Bronchus fibroblast of lung (primary cell): ENCODE results near the genes NACA2, METTL2A and STRADA.

- RAMPAGE, long total RNA, result no peak
Measured at GRCh38 chr17:61463180-61463644, 11.0 kb downstream of the TBX4 start.

GRCh38 chr17:61591059-61591589 is at the start of gene NACA2:
NACA2 (minus strand) TSS chr17:61591219.
- RAMPAGE, long total RNA, result no peak

DNA sequence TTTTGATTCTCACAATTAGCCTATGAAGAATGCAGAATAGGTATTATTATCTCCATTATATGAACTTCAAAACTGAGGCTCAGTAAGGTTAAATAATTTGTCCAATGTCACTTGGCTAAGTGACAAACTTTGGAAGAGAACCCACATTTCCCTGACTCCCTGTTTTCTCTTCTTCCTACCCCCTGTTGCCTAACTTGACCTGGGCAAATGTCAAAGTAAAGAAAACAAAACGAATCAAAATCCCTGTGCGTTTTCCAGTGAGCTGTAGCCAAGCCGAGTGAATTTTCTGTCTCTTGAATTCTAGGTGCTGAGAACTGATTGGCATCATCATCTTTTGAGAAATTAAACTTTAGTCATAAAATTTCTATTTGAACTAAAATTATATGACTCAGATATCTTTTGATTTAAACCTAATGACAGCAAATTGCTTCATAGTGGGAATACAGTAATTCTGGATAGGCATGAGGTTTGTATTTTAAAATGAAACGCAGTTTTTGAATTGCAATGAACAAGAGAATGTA is 4.5 kb upstream of the NACA2 start:
- RAMPAGE, long total RNA, result no peak

GRCh38 chr17:62029754-62030231 is 35.3 kb downstream of the MED13 start:
- RAMPAGE, long total RNA, result no peak

DNA sequence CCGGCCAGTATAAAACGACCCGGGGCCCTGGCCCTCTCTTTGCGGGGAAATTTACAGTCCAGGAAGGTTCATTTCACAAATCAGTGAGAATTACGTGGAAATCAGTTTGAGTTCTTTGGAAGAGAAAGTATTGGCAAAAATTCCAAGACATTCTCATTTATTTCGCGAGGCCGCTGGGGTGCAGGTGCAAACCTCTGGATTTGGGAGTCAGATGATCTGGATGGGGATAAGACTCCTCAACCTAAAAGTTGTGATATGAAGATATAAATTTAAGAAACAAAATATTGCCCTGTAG is 1.0 kb upstream of the MED13 start:
- RAMPAGE, long total RNA, result no peak

DNA sequence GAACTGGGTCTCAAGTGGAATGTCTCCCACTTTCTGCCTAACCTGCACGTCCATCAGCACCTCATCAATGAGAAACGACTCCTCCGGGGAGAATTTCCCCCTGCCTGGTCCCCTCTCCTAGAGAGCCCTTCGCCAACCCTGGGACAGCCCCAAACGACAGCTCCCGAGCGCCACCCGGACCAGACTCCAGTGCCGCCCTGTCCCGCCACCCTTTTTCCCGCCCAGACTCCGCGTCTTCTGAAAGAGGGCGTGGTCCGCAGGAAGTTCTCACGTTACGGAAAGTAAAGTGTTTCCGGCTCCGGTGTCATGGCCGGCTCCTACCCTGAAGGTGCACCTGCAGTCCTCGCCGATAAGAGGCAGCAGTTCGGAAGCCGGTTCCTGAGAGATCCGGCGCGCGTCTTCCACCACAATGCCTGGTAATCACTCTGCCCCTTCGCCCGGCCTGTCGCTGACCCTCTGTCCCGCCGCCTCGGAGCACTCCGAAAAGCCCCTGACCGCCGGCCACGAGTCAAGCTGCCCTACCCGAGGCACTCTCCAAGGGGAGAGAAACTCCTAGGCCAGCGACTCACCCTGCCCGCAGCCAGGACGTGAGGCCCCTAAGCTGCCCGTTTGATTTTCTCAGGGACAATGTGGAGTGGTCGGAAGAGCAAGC is at the start of gene METTL2A:
TSS of gene METTL2A (plus strand) at position 301 of the 652 bp plus-strand sequence.
- RAMPAGE, long total RNA, result start-site peak on the plus strand centred at position 296 of the sequence, 11 bp wide, 218 and 142 reads in 2 replicates

GRCh38 chr17:62564684-62565185 is 62.7 kb upstream of the MRC2 start:
- RAMPAGE, long total RNA, result no peak

DNA sequence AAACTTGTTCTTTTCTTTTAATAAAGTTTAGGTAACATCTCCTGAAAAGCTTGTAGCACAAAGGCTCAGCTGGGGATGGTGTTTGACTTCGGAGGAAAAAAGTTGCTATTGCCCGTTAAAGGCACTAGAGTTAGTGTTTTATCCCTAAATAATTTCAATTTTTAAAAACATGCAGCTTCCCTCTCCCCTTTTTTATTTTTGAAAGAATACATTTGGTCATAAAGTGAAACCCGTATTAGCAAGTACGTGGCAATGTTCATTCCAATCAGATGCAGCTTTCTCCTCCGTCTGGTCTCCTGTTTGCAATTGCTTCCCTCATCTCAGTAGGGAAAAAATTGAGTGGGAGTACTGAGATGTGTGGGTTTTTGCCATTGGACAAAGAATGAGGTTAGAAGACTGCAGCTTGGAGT is 14.5 kb upstream of the MRC2 start:
- RAMPAGE, long total RNA, result no peak

- RAMPAGE, long total RNA, result no peak
Measured at GRCh38 chr17:62644342-62645072, 17.0 kb downstream of the MRC2 start.

GRCh38 chr17:62705563-62706449 is 78.3 kb downstream of the MRC2 start:
- RAMPAGE, long total RNA, result no peak

GRCh38 chr17:62892607-62893426 is 73.2 kb upstream of the TANC2 start:
- RAMPAGE, long total RNA, result no peak

GRCh38 chr17:62965586-62966173 is 355 bp upstream of the TANC2 start:
- RAMPAGE, long total RNA, result no peak

DNA sequence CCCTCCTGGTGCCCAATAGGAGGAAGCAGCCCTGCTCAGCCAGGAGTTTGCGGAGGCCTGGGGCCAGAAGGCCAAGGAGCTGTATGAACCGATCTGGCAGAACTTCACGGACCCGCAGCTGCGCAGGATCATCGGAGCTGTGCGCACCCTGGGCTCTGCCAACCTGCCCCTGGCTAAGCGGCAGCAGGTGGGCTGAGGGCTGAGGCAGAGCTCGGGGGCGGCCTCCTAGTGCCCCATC is 970 bp downstream of the ACE start:
- RAMPAGE, long total RNA, result no peak

GRCh38 chr17:63503174-63503633 is 20.0 kb upstream of the KCNH6 start:
- RAMPAGE, long total RNA, result no peak

- RAMPAGE, long total RNA, result no peak
Measured at GRCh38 chr17:63684751-63685528, 15.0 kb downstream of the LIMD2 start.

GRCh38 chr17:63699112-63699601 is 768 bp downstream of the LIMD2 start:
- RAMPAGE, long total RNA, result no peak

DNA sequence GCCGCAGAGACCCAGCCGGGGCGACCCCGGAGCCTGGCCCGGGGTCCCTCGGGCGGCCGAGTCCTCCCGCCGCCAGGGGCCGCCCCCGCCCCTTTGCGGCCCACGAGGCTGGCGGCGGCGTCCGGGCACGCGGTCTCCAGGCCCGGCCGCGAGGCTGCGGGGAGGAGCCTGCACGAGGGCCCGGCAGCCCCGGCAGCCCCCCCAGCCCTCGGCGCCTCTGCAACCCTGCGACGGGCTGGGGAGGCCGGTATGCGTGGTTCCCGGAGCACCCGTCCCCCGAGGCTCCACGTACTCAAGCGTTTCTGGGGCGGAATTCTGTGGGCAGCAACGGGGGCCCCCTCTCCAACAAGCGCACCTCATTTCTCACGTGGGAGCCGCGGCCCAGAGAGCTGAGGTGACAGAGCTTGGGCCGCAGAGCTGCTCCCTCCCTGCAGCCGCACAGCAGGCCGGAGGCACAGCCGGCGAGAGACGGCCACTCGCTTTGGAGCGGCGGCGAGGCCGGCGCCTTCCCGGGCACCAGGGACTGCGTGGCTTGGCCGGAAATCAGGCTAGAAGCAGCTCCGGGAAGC is 788 bp upstream of the LIMD2 start:
- RAMPAGE, long total RNA, result no peak

DNA sequence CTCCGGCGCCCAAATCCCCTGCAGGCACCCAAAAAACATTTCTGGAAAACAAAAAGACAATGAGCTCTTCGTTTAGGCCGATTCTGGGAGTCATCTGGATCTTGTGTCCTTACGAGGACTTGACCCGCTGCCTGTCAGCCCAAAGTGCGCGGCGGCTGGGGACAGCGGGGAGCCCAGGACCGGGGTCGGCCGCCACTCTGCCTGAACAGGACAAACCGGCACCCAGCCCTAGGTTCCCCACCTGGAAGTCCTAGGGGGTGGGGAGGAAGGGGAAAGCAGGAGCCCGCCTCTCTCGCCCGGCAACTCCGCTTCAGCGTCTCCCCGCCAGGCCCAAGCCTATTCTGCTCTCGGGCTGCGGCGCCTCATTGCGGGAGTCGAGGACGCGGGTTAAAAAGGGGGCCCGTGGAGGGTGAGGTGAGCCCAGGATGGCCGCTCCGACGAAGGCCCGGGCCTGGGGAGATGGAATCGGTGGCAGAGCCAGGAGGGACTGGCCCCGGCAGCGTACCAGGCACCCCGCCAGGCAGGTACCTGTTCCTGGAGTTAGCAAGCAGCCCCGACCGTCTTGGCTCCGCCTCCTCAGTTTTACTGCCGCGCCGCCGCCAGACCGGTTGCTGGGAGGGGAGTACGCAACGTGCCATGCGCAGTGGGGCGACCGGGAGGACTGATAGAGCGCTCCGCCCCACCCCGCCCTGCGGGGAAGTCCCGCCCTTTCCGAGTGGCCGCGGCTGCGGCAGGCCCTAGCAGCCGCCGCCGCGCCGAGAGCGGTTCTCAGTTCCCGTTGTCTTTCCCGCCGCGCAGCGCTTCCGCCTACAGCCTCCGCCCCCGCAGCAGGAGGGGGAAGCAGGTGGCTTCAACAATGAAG is at the start of gene STRADA:
TSS of gene STRADA (minus strand) at position 587 of the 862 bp plus-strand sequence.
- RAMPAGE, long total RNA, result no peak

DNA sequence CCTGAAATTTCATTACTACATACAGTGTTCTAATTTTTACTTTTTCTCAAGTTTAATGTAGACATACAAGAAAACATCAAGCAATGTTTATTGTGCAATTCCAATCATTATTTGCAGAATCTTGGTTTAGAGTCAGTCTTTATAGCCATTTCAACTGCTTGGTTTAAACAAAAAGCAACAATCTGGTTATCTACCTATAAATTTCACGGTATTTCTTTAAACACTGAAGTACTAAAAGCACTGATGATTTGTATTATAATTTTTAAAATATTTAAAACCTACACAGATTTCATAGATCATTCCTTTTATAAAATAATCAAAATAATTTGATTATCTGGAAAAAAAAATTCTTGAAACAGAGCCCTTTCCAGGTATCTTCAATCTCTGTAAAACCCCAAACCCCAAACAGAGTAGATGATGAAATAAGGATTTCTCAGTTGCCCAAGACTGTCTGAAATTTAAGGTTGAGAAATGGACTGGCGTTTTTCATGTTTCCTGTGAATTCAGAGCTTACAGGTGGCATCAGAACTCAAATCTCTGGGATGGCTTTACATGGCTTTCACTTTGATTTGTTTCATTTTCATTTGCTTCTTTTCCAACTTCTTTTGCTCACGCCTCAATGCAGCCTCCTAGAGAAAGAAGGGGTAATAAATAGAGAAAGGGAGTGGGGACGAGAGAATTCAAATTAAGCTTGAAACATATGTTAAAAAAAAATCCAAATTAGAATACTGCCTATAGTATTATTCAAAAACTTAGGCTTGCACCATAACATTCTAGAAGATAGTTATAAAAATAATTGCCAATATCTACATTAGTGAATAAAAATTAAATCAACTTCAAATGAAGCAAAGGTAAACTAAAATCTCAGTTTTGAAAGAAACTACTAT is 5.0 kb upstream of the STRADA start:
- RAMPAGE, long total RNA, result no peak

DNA sequence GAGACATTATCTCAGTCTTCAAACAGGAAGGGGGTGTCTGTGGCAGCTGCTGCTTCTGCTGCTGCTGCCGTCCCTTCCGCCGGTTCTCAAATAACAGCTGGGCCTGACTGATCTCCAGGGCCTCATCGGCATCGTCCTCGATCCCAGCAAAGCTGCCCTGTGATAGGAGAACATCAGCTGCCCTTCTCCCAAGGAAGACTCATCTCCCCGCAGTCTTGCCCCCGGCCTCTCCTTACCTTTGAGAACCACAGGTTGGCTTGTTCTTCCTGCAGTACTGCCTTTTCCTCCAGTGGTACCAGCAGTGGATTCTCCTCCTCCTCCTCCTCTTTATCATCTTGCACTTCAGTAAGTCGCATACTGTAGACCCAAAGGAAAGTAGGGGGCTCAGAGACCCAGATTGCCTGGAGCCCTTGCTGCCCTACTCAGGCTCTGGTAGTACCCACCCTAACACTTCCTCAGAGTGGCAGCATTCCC is 5.7 kb upstream of the PSMC5 start:
- RAMPAGE, long total RNA, result no peak